SJCRH30 (cell line): ENCODE results near the genes CELA2B and DNAJC16.

DNA sequence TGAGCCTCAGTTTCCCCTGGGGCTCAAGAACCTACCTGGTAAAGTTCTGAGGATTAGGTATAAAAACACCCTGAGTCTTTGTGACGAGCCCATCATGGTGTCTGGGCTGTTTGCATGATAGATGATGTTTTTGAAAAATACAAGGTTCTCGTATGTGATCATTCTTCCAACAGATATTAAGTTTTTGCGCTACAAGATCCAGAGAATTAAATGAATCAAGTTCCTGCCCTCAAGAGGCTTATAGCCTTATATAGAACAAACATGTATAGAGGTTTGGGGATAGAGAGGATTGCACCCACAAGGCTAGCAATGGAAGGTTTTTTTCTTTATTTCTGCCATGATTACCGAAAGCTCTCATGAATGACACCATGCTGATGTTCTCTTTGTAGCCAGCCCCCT is 5.3 kb downstream of the EFHD2 start:
- RAMPAGE, long total RNA: no peak

- RAMPAGE, long total RNA: no peak
Observed at GRCh38 chr1:15425516-15426289, 12.5 kb upstream of the CTRC start.

- RAMPAGE, long total RNA: no peak
Observed at GRCh38 chr1:15426290-15427307, 11.6 kb upstream of the CTRC start.

GRCh38 chr1:15428456-15429134 is 9.6 kb upstream of the CTRC start:
- RAMPAGE, long total RNA: no peak

- RAMPAGE, long total RNA: no peak
Observed at GRCh38 chr1:15430255-15430578, 8.0 kb upstream of the CTRC start.

GRCh38 chr1:15464133-15464406 is 7.5 kb downstream of the CELA2A start:
- RAMPAGE, long total RNA: no peak

- RAMPAGE, long total RNA: no peak
Observed at GRCh38 chr1:15475960-15476300, at the start of gene CELA2B. Gene CELA2B, plus strand, starts transcription at chr1:15476104.

GRCh38 chr1:15526336-15527414 is at the start of gene DNAJC16:
Gene DNAJC16, plus strand, starts transcription at chr1:15526848.
- RAMPAGE, long total RNA: no peak

DNA sequence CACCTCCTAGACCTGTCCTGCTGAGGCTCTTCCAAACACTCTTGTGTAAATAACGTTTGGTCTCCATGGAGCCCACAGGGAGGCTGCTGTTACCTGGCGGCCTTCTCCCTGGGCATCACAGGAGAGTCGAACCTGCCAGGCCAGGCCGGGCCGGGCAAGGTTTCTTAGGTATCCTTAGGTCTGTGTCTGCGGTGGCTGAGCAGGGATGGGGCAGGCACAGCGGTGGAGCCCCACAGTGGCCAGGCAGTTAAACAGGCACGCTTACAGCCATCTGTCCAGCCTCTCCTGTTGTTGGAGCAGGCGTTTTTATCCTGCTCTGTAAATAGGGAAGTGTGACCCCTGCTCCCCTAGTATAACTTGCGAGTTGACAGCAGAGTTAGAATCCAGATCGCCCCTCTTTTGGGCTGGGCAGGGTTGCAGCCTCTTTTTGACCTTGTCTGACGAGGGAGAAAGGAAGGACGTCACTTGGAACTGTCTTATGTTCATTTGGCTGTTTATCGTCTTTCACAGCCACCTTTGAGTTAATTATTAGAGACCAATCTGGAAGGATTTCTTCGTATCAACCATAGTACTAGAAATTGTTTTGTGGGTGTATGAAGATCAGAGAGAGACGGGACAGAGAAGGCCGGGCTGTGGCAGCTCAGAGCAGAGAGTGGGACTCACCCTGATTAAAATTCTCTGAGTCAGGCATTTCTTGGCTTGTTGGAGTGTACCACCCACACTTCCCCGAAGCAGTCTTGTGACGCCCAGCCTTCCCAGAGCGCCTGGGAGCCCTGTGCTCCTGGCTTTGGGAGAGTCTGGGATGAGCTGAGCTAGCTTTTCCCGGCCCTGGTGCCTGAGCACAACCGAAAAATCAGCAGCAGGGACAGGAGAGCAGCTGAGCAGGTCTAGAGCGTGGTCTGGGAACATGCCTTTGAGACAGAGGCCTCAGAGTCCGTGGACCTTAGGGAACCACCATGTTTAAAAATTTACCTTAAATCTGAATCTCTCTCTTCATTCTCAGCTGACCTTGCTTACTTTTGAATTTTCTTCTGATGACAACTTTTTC is 19.3 kb downstream of the PLEKHM2 start:
- RAMPAGE, long total RNA: no peak

- RAMPAGE, long total RNA: no peak
Observed at GRCh38 chr1:15719633-15720194, 16.3 kb upstream of the SLC25A34 start.

GRCh38 chr1:15734470-15734820 is 1.6 kb upstream of the SLC25A34 start:
- RAMPAGE, long total RNA: no peak

- RAMPAGE, long total RNA: no peak
Observed at GRCh38 chr1:15756949-15758090, 1.3 kb upstream of the FBLIM1 start.

- RAMPAGE, long total RNA: no peak
Observed at GRCh38 chr1:15760274-15761509, 2.1 kb downstream of the FBLIM1 start.

- RAMPAGE, long total RNA: no peak
Observed at GRCh38 chr1:15794092-15794420, 13.4 kb downstream of the UQCRHL start.

- RAMPAGE, long total RNA: no peak
Observed at GRCh38 chr1:15844729-15845133, 2.8 kb upstream of the SPEN start.

GRCh38 chr1:15919217-15919648 is 56.7 kb downstream of the ZBTB17 start:
- RAMPAGE, long total RNA: no peak

DNA sequence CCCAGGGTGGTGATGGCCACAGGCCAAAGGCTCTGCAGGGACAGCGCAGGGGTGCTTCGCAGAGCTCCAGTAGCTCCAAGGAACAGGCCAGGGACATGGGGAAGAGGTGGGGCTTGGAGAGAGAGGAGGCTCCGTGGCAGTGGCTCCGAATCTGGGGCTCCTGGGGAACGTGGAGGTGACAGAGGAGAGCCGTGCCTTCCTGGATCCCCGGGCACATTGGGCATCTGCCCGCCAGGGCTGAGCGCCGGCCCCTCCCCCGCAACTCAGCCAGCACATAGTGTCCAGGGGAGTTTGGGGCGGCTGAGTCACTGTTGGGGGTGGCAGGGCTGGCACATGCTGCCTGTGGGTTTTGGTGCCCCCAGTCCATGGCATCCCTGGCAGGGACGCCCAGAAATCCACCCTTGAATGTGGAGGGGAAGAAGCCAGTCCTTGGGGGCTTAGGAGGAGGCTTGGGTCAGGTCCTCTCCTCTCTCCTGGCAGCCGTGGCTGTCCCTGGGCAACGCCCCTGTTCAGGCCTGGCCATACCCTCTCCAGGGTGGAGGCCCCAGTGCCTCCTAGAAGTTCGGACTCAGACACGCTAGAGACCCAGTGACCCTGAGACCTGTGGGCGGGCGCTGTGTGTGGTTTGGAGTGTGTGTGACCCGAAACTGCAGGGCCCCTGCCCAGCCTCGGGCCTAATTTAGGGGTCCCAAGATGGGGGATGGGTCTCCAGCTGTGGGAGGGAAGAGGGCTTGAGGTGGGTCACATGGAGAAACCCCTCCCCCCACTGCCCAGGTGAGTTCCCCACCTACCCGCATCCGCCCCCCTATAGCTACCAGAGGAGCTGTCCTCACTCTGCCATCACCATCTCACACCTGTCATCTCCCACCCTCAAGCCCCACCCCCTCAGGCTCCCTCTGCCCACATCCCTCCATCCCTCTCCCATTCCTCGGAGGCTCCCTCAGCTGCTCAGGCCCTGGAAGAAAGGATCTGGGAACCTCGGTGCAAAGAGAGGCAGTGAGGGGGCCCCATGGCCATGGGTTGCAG is 1.6 kb downstream of the HSPB7 start:
- RAMPAGE, long total RNA: no peak

- RAMPAGE, long total RNA: no peak
Observed at GRCh38 chr1:16075928-16076479, 2.6 kb upstream of the FAM131C start.

DNA sequence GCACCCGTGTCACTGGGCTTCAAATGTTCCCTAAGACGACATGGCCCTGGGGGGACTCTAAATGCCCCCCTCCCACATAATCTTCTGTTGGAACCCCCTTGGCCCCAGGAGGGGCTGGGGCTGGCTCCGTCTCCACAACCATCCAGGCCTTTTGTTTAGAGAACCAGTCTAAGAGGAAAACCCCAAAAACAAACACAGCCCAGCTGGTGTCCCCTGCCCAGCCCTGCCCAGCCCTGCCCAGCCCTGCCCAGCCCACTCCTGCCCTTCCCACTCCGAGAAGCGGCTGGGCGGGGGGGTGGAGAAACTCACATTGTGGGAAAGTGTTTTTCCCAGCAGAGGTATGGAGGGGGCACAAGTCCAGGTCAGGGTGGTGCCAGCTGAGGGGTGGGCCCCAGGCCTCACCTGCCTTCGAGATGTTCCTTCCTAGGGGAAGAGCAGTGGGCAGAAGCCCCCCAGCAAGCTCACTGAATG is 10.0 kb upstream of the FAM131C start:
- RAMPAGE, long total RNA: no peak

GRCh38 chr1:16091191-16091766 is 17.8 kb upstream of the FAM131C start:
- RAMPAGE, long total RNA: no peak